ENCODE measurements around a stretch of chr2.

DNA sequence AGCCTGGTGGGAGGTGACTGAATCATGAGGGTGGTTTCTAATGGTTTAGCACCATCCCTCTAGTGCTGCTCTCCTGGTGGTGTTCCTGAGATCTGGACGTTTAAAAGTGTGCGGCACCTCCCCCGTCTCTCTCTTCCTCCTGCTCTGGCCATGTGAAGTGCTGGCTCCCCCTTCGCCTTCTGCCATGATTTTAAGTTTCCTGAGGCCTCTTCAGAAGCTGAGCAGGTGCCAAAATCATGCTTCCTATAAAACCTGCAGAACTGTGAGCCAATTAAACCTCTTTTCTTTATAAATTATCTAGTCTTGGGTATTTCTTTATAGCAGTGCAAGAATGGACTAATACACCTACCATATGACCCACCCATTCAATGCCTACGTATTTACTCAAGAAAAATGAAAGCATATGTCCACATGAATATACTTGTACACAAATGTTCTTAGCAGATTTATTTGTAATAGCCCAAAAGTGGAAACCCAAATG, 28.1 kb downstream of the MAP3K2 start:
- PRO-cap = no peak

GRCh38 chr2:127382475-127383317, 5.1 kb downstream of the MAP3K2 start:
- PRO-cap = no peak

- PRO-cap = no peak
These were observed 2.1 kb upstream of the MAP3K2 start for GRCh38 chr2:127389690-127390455.

DNA sequence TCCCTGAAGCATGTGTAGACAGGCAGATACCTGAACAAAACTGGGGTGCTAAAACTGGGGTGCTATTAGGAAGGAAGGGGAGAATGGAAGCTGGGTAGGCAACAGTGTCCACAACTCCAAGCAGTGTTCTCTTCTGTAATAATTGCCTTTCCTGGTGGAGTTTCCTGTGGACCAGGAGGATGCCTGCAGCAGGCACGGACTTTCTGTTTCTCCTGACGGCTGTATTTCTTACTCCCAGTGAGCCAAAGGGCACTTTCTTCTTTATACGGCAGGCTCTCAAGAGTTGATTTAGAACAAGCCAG, 13.1 kb upstream of the PROC start:
- PRO-cap = no peak

- PRO-cap = no peak
These were observed 1.7 kb downstream of the PROC start for GRCh38 chr2:127419889-127420384.

DNA sequence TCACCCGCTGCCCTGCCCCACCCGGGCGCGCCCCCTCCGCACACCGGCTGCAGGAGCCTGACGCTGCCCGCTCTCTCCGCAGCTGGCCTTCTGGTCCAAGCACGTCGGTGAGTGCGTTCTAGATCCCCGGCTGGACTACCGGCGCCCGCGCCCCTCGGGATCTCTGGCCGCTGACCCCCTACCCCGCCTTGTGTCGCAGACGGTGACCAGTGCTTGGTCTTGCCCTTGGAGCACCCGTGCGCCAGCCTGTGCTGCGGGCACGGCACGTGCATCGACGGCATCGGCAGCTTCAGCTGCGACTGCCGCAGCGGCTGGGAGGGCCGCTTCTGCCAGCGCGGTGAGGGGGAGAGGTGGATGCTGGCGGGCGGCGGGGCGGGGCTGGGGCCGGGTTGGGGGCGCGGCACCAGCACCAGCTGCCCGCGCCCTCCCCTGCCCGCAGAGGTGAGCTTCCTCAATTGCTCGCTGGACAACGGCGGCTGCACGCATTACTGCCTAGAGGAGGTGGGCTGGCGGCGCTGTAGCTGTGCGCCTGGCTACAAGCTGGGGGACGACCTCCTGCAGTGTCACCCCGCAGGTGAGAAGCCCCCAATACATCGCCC, 4.7 kb downstream of the PROC start:
- PRO-cap = bidirectional peak, plus-strand start at position 454 of the sequence, minus-strand start at position 328 of the sequence

DNA sequence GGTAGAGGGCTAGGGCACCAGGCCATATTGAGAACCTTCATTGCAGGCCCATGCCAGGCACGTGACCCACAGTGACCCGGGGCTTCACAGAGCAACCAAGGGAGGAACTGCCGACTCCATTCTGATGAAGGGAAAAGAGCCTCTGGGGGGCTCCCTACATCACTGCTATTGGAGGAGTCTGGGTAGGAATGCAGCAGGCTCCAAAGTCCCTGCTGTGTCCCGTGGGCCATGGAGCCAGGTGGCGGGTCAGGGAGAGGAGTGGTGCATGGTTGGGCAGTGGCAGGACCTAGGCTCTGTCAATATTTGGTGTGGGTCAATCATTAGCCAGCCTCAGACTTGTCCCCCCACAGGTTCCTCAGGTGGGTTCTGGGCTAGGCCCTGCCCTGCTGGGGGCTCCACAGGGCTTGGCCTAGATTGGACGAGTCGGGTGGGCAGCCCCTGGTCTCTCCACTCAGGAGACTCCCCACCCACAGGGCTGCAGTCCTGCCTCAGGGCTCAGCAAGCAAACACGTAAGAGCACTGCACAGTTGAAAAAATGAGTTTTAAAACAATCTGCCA, 20.1 kb downstream of the PROC start:
- PRO-cap = no peak

GRCh38 chr2:127536044-127536705, 692 bp downstream of the MYO7B start:
- PRO-cap = no peak

- PRO-cap = no peak
These were observed 26.4 kb downstream of the MYO7B start for GRCh38 chr2:127561877-127562213.

DNA sequence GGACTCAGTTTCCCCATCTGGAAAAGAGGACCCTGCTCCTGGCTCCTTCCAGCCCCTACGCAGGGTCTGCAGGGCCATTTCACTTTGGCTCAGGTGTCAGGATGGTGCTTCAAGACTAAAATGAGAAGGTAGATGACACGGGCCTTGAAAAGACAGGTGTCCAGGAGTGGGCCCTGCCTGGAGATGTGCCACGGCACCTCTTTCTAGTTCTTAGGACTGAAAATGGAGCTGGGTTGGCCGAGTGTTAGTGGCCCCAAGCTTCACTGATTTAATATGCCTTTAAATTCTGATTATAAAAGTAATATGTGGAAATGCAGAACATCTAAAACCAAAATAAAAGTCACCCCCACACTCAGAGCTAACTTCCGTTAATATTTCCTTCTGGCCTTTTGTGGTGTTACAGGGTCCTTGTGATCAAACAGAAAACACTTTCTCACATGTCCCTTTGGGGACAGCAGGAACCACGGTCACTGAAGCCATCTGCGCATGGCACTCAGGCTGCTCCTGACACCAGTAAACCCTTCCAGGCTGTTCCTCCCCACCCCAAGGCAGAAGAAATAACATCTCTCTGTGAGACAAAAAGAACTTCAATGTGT, 25.2 kb upstream of the GPR17 start:
- PRO-cap = no peak

DNA sequence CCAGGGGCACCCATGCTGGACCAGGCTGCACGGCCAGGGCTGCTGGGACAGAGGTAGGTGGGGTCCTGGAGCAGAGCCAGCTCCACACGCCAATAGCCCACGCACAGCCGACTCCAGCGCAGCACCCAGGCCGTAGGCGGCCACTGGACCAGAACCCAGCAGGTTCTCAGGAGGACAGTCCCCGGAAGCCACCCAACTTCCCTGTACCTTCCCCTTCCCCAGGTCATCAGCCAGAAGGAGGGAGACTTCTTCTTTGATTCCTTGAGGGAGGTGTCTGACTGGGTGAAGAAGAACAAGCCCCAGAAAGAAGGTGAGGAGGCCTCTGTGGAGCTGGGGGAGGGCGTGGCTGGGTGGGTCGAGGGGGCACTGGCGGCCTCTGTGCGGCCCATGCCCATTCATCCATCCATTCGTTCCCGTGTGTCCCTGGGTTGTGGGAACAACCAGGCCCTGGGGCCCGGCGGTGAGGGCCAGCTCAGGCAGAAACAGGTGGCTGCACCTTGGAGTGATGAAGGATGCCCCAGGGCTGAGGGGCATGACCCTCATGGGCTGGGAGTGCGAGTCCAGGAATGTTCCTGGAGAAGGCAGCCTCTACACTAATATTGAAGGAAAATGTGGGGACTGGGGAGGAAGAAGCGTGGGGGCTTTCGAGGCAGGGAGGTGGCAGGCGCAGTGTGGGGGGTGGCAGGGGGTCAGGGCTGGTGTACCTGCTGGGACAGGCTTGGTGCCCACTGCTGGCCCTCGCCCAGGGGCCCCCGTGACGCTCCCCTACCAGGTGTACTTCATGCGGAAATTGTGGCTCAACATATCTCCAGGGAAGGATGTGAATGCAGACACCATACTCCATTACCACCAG, 11.4 kb upstream of the GPR17 start:
- PRO-cap = no peak

- PRO-cap = no peak
These were observed 4.0 kb upstream of the GPR17 start for GRCh38 chr2:127641862-127642511.

DNA sequence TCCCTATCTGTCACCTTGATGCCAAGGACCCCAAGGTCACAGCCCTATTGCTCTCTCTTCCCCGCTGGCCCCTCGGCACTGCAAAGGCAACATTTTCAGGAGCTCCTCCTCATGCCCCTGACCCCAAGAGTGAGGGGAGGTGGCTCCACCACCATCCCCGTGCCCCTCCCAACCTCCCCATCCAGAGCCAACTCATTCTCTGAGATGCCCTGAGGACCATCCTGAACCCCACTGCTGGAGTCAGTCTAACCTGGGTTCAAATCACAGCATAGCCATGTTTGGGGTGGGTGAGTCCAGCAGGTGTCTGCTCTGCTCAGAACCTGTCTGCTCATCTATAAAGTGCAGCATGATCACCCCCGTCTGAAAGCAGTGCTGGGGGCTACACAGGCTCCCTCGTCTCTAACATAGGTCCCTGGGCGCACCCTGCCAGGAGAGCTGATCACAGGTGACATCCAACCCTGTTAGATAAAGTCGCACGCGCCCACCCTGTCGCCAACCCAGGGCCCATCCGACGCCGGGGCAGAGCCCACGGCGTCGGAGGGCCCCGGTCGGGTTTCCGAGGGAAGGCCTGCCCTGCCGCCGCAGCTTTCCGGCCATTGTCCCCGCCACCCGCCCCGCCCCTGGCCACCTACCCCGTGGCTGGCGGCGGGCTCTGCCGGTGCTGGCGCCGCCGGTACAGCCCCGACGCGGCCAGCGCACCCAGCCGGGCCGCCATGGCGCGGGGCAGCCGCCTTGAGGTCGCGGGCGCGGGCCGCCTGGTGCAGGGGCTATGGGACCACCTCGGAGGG, 11.5 kb downstream of the LIMS2 start:
- PRO-cap = no peak

DNA sequence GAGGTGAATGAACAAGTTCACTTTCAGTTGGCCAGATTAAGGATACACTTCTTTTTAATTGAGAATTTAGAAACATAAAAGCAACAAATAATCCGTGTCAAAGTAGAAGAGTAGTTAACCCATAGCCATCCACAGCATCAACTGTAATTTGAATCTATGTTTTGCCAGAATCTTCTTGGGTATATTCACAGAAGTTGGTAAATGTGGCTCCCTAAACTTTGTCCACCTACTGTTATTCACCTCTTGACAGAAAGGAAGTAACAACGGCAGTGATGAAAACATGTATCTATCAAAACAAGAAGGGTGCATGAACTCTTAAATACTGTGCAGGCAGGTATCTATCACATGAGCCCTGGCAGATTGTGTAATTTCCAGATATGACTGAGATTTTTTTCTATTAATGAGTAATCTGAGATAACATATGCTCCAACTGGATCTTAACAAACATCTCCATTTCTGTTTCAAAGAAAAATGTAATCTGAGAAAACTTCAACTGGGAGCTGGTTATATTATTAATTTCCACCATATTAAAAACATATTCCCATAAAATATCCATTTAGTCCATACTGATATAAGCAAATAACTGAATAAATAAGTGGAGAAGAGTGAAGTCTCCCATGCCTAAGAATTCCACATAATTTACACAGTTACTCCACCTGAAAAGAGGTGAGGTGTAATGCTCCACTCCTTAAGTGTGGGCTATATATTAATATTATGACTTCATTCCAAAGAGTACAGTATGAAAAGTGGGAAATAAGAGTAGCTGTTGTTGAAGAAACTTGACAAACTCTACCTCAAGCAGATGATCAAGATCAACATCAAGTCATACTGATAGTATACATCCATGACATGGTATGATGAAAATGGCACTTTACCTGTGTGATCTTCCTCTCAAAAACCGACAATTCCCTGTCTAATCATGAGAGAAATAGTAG, 36.7 kb downstream of the SFT2D3 start:
- PRO-cap = no peak

GRCh38 chr2:127809989-127810522, 915 bp downstream of the WDR33 start:
- PRO-cap = no peak

GRCh38 chr2:127847158-127847605, 10.8 kb downstream of the POLR2D start:
- PRO-cap = no peak

- PRO-cap = no peak
These were observed 7.0 kb upstream of the POLR2D start for GRCh38 chr2:127864881-127865389.

DNA sequence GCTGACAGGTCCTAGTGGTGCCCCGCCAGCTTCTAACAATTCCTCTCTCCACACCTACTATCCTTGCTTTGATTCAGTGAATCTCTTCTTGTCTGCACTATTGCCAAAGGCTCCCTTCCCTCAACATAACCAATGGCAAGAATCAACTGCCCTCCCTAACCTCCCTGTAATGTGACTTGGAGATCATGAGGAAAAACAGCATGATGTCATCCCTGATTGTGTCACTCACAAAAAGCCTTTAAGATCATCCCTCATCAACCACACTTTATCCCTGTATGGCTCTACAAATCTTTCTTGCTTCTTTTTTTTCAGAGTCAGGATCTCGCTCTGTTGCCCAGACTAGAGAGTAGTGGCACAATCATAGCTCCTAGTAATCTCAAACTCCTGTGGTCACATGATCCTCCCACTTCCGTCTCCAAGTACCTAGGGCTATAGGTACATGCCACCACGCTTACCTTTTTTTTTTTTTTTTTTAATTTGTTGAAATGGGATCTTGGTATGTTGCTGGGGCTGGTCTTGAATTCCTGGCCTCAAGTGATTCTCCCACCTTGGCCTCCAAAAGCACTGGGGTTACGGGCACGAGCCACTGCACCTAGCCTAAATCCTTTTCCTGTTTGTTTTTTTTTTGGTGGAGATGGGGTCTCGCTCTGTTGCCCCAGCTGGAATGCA, 19.7 kb downstream of the SAP130 start:
- PRO-cap = no peak

GRCh38 chr2:128281423-128282377, 37.0 kb downstream of the HS6ST1 start:
- PRO-cap = no peak

- PRO-cap = no peak
These were observed 36.1 kb downstream of the HS6ST1 start for GRCh38 chr2:128282473-128282968.